Neural crest cell (in vitro differentiated cells): ENCODE measurements around a stretch of chr2.

GRCh38 chr2:172927490-172928531 lies 147.8 kb upstream of the MAP3K20 start:
- PRO-cap = no peak

DNA sequence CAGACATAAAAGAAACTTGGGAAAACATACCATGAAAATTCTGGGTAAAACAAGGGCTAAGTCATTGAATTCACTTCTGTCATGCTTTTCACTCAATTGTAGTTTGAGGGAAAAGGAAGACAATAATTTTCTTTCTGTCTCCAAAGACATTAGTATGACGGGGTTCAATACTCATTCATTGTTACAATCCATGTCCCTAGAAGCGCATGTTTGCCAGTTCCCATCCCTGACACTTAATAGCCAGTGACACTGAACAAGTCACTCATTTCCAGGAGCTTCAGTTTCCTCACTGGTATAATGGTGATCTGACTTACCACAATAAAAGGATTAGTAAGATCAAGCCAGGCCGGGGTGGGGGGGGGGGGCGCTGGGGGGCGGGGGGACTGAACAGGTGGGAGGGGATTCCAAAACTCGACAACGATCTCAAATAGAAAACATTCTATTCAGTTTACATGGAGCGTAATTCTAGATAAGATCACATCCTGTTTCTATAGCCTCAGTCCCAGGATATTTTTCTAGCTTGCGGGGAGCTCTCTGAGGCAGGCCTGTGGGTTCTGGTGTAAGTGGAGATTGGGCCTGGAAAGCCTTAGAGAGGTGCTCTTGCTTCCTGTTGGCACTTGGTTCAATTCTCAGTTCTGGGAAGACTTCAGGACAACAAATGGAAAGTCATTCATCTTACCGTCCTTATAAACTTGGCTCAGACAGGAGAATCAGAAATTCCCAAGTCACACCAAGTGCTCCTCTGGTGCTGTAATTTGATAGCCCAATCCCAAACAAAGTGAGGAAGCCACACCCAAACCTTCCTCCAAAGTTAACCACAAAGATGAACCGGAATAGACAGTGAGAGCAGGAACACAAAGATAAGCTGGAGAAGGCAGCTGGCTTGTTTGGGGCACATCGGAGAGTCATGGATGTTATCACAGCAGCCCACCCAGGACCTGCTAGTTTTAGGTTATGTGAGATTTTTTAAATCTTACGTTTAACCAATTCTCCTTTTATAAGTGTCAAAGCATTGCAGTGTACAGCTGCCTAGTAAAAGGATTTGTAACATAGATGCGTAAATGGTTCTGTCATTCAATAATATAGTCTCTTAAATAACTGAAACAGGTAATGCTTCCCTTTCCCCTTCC lies 144.5 kb upstream of the MAP3K20 start:
- PRO-cap = no peak

- PRO-cap = no peak
These were observed 107.5 kb upstream of the MAP3K20 start for GRCh38 chr2:172967967-172968628.

DNA sequence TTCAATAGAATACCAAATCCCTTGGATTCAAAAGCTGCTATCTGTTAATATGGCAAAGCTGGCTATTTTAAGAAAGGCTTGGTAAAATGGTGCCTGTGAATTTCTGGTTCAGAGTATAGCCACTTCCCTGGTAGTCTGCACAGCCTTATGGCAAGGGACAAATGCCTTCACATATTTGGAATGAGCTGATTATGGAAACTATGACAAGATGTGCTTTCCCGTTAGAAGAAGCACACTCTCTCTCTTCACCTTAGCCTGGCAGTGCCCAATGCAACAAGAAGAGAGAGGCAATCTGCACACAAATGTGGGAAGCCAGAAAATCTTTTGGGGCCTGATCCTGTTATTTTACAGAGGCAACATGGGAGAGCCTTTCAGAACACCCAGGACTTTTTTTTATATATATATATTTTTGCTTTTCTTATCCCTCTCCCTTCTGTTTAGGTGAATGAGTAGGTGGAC lies 47.5 kb upstream of the MAP3K20 start:
- PRO-cap = no peak

- PRO-cap = no peak
These were observed 32.1 kb upstream of the MAP3K20 start for GRCh38 chr2:173043428-173044017.

- PRO-cap = no peak
These were observed 17.4 kb upstream of the MAP3K20 start for GRCh38 chr2:173058275-173058583.

DNA sequence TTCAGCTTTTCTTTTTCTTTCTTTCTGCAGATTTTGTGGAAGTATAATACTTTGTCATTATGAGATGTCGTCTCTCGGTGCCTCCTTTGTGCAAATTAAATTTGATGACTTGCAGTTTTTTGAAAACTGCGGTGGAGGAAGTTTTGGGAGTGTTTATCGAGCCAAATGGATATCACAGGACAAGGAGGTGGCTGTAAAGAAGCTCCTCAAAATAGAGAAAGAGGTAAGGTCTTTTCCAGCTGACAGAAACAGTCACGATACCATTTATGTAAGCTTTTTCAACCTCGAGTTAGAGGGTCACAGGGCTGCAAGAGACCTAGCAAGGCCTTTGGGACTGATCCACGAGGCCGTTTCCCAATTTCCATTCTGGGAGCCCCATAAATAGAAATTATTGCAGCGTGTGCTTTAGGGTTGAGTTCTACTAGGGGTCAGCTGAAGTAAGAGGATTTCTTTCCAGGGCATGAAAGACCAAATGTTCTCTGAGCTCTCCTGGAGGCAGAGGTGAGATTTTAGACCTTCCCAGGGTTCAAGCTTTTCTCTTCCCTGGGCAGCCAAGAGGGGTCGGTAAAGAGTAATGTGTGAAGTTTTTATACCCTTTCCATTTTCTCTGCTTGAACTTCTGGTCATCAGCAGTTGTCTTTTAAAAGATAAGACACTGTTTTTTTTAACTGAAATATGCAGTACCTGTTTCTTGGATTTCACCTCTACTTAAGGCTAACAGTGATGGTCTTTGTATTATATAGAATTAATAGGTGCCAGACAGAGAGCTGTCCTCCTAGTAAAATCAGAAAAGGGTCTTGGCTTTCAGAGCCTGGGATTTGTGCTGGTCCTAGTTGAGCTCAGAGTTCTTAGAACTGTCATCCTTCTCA lies 15.6 kb downstream of the MAP3K20 start:
- PRO-cap = no peak

GRCh38 chr2:173104321-173104684 lies 28.7 kb downstream of the MAP3K20 start:
- PRO-cap = no peak

- PRO-cap = no peak
These were observed 108.6 kb downstream of the MAP3K20 start for GRCh38 chr2:173184159-173184826.

- PRO-cap = no peak
These were observed 3.3 kb upstream of the CDCA7 start for GRCh38 chr2:173351391-173351670.

DNA sequence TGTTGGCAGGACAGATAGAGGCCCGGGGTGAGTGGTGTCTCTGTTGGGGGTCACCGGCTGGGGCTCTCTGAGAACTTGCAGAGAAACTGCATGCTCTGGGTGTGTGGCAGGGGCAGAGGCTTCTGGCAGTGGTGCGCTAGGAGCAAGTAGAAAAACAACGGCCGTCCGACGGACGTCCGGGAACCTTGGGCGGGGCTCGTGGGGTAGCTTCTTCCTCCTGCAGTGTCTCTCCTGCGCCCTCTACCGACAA lies 94.4 kb downstream of the CDCA7 start:
- PRO-cap = unidirectional peak, minus-strand start at position 124 of the sequence

DNA sequence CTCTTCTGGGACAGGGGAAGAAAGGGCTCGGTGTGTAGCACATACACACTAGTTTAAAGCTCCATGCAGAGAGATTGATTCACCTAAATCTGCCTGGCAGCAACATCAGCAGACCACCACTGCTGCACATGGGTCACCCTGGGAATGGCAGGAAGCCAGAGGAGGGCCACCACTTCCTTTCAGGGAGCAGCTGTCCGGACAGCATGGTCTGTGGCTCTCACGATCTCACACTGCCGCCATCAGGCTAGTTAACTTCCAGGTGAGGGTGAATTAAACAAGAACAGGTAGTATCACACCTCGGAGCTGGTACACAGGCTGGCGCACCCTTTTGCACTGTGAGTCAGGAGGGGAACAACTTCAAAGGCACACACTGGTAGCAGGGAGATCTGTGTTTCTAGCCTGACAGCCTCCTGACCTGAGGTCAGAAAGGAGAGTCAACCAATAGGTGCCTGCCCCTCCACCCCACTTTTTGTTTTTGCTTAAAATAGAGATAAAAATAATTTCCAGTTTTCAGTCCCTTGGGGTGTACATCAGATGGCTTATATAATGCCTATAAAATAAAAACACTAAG lies 108.5 kb downstream of the CDCA7 start:
- PRO-cap = no peak

- PRO-cap = no peak
These were observed 2.5 kb downstream of the SP3 start for GRCh38 chr2:173962701-173962996.

DNA sequence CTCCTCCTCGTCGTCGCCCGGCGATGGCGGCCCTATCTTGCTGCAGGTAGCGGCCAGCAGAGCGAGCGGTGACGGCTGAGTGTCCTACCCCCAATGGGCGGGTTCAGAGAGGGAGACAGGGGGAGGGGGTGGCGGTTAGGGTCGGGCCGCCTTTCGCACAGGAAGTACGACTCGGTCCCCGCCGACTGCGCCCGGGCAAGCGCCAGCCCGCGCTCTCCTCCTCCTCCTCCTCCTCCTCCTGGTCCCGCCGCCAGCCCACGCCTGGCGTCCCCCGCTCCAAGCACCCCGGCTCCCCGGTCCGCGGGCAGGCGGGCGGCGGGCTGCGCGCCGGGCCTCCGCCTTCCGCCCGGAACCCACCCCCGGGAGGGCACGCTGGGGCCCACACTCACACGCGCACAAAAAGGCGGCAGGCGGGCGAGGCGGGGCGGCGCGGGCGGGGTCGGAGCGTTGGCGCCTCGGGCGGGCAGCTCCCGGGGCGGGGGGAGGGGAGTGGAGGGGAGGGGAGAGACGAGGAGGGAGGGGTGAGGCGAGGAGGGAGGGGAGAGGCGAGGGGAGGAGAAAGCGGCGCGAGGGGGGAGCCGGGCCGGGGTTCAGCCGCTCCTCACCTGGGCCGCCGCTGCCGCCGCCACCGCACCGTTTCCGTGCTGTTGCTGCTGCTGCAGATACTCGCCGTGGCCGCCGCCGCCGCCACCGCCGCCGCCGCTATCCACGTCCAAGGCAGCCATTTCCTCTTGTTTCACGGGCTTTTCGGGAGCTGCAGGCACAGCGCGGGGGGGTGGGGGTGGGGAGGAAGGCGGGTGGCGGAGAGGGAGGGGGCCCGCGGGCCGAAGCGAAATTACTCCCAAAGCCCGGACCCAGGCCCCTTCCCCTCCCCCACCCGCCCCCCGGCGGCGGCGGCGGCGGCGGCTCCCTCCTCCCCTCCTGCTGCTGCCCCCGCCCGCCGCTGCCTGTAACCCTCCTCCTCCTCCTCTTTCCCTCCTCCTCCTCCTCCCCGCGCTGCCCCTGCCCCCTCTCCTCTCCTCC lies 1.1 kb downstream of the SP3 start:
- PRO-cap = bidirectional peak, plus-strand start at position 163 of the sequence, minus-strand start at position 25 of the sequence; bidirectional peak, plus-strand start at position 604 of the sequence, minus-strand start at position 733 of the sequence; bidirectional peak, plus-strand start outside the sequence, minus-strand start at position 865 of the sequence

- PRO-cap = no peak
These were observed 38.9 kb upstream of the SP3 start for GRCh38 chr2:174003905-174004604.

GRCh38 chr2:174117730-174118804 lies 130.3 kb downstream of the OLA1 start:
- PRO-cap = no peak

GRCh38 chr2:174208390-174209456 lies 39.6 kb downstream of the OLA1 start:
- PRO-cap = no peak

DNA sequence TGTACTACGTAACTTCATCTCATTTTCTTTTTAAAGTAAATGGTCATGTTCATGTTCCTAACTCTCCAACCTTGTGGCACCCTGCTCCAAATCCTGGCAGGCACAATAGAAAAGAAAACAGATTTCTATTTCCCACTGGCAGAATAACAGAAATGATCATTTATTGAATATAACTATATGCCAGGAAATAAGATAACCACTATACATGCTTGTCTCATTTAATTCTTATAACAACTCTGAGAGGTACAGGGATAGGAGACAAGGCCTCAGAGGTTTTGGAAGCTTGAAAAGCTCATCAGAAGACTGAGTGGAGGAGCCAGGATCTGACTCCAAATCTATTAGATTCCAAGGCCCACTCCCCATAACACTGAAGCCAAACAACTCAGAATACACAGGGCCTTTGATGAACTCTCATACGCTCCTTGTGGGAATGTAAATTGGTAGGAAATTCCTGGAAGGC lies 28.1 kb downstream of the WIPF1 start:
- PRO-cap = no peak

DNA sequence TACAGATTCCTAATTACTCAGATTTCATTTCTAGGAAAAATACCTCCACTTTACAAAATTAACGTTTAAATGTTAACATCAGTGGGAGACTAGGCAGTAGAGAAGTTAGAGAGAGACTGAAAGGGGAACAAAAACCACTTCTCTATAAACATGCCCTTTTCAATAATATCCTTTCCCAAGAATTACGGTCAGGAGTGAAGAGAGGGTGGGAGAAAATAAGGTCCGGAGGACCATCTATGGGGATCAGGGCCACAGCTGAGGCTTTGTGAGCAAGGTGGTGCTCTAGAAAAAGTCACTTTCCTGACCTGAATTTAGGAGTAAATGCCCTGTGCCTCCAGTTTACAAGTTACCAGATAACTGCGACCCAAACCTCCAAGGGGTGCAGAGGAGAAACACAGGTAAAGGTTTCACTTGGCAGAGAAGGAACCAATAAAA lies 65.3 kb upstream of the WIPF1 start:
- PRO-cap = no peak

DNA sequence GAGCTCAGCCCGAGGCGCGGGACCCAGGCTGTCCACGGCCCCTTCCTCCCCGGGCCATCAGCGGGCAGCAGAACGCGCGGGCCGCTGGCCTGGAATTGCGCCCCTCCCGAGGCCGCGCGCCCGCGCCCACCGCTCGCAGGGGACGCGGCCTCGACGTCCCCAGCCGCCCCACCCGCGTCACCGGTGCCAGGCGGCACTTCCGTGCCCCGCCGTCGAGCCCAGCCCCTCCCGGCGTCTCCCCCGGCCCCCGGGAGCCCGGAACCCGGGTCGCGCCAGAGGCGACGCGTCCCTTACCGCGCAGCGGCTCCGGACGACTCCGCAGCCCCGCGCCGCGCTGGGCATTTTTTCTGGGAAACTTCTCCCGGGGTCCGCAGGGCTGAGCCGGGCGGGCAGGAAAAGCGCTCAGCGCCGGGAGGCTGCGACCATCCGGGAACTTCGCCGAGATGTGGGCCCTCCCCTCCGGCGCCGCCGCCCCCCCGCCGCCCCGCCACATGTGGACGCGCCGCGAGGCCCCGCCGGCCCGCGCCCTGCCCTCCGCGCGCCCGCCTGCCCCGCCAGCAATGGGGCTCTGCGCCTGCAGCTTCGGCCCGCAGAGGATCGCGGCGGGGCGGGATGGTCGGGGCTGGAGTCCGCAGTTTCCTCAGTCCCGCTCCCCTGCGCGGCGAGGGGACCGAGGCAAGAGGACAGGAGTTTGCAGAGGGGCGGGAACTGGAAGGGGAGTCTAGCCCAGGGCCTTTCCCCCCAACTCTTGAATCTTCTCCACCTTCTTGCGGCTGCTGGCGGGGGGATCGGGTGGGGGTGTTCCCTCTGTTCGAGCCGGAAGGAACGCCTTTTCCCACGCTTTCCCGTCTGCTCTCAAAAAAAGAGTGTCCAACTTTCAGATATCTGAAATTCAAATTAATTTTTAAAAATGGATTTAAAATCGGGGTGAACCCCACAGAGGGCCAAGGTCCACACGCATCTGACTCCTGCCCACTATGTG lies 81.5 kb downstream of the CHRNA1 start:
- PRO-cap = bidirectional peak, plus-strand start at position 57 of the sequence, minus-strand start at position 71 of the sequence; bidirectional peak, plus-strand start at position 162 of the sequence, minus-strand start at position 203 of the sequence; bidirectional peak, plus-strand start at position 592 of the sequence, minus-strand start at position 556 of the sequence